Subcutaneous preadipocyte (primary cell): ENCODE measurements around the gene NEDD9.

GRCh38 chr6:11196211-11197343 lies 35.9 kb downstream of the NEDD9 start:
- CAGE, long polyA plus RNA, result no peak

GRCh38 chr6:11213297-11214158 lies 18.9 kb downstream of the NEDD9 start:
- CAGE, long polyA plus RNA, result no peak

- CAGE, long polyA plus RNA, result no peak
Measured at GRCh38 chr6:11225797-11226998, 6.3 kb downstream of the NEDD9 start.

DNA sequence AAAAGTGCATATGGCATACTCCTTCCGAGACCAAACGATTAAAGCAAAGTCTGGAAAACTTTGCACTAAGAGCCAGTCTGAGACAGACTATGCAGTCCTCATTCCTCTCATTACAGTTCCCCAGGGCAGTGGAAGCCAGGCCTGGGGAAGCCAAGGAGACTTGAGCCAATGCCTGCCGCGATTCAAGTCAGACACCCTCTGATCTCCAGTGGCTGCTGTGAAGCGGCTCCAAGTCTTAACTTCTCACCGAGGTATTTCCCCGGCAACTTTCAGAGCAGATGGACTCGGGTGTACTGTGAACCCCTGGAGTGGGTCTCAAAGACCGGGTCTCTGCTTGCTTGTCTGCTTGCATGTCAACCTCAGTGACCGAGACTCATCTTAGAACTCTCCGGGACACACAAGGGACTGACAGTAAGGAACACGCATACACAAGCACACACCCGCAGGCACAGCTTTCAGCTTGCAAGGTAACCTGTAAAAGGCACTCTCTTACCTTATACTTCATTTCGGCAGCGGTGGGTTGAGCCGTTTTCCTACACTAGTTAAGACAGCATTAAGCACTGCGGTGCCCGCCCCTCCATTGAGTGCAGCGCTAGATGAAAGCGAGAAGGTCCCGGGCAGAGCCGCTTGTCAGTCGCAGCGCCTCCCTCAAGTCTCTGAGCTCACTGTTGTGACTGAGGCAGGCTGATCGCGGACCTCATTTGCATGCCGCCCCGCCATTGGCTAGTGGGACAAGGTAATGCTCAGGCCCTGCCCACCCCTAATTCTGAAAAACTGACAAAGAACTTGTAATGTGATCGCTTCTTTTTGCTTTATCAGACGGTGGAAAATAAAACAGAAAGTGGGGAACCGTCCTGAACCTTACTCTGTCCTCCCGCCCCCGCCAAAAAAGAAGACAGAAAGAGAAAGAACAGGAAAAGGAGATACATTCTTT lies at the start of gene NEDD9:
Gene NEDD9 (minus strand): TSS at position 658 of the 934 bp plus-strand sequence.
- CAGE, long polyA plus RNA, result no peak

- CAGE, long polyA plus RNA, result no peak
Measured at GRCh38 chr6:11232945-11233631, 620 bp upstream of the NEDD9 start.

- CAGE, long polyA plus RNA, result no peak
Measured at GRCh38 chr6:11270279-11270907, 37.9 kb upstream of the NEDD9 start.

- CAGE, long polyA plus RNA, result no peak
Measured at GRCh38 chr6:11342001-11342391, 109.5 kb upstream of the NEDD9 start.

DNA sequence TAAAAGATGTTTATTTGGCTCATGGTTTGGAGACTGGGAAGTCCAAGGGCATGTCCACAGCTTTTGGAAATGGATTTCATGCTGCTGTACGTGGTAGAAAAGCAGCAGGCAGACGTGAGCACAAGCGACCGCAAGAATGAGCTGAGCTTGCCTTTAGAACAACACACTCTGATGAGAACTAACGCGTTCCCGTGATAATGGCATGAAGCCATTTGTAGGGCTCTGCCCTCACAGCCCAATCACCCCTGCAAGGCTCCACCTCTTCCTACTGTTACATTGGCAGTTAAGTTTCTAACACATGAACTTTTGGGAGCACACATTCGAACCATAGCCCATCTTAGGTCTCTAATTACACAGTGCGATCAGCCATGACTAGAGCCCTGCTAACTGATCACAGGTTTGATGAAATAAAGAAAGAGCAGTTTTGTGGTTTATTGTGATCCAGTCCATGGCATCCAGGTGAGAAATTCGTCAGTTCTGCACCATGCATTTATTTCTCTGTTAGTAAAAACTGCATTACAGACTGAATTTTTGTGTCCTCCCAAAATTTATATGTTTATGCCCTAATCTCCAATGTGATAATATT lies 107.4 kb upstream of the TMEM170B start:
- CAGE, long polyA plus RNA, result no peak

DNA sequence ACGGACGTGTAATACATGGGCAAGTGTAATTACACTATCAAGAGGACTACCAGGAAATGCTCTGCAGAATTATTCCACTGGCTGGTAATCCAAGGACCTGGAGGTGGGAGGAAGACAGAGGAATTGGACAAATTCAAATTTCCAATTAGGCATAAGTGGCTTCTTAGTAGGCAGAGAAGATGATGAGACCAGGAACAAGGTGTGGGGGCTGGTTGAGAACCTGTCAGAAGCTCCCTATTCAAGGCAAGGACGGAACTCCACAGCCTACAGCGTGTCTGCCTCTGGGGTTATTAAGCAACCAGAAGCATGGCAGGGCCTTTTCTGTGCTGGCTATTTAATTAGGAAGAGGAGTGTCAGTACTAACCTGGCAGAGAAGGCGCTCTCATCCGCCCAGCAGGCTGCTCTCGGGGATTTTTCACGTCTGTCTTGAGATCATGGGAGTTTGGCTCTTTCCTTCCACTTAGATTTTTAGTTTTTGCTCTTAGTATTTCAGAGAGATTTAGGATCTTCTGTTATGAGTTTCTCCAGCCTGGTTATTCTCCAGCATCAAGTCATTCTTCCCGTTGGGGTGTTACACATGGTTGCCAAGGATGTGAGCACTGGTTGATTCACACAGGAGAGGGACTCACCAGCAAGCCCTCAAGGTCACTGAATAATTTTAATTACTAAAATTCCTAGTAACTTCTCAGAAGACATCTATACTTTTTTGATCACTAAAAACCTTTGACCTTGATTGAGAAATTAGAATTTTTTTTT lies 23.9 kb downstream of the ADTRP start:
- CAGE, long polyA plus RNA, result no peak

GRCh38 chr6:11868257-11868718 lies 89.7 kb upstream of the ADTRP start:
- CAGE, long polyA plus RNA, result no peak

DNA sequence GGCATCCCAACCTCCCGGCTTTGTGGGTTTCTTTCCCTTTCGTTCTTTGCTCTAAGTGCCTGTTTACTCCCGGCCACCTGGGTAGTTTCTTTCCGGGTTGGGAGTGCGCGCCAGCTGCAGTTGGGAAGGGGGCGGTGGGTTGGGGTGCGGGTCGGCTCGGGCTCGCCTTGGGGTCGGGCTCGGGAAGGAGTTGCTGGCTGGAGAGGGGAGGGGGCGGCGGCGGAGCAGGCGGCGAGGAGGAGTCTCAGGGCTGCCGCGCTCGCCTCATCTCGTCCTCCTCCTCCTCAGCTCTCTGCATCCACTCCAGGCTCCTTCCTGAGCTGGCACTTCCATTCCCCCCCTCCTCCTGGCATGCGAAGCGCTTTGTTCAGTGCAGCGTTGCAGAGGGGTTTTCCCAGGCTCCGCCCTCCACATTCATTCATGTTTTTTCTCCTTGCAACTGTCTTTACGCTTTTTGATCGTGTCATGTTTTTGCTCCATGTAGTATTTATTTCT lies 810 bp downstream of the HIVEP1 start:
- CAGE, long polyA plus RNA, result no peak

DNA sequence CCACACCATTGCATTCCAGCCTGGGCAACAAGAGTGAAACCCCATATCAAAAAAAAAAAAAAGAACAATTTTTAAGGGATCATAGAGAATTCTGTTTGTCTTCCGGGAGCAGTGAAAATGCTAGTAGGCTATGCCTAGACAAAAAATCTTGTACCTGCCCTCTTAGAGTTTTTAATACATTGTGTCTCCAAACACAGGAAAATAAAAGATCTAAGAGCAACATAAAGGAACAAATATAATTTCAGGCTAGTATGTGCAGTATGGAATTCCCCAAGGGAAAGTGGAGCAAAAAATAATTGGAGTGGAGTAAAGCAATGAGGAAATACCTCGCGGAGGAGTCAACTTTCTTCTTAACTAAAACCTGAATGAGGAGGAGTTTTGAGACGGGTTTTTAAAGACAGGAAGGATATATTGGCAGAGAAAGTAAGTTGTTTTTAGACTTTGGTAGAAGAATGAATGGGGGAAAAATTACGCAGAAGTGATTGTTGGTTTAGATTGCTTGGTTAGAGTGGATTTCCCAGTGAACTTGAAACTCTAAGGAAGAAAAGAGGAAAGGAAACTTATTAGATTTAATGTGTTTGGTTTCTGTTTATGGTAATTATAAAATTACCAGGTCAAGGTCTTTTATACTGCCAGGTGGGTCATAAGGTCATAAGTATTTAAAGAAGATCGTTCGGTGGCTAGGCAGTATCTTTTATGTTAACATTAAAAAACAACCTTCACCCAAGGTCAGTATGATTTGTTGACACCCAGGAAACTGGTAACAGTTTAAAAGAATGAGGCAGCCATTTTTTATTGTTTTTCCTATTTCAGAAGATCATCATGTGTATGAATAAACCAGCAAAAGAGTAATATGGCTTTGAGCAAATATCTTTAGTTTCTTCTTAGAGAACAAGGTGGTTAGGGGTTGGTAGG lies 14.1 kb downstream of the HIVEP1 start:
- CAGE, long polyA plus RNA, result no peak

DNA sequence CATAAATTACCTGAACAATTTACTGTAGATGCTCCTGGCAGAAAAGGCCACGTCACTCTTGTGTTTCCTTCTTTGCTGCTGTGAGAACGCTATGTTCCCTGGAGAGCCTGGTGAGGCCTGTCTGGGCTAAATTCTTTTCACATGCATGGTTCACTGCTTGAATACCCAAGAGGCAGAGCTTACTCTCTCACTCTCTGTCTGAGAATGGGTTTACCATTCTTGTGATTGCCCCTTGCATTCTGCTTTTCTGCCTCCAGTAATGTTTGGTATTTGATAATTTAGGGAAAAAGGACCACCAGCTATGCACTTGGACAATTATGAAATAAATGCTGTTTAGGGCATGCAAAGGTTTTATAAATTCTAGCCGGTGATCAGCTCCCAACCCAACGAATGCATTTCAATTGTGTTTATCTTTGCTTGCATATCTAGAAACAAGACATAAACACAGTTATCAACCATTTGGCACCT lies 64.5 kb downstream of the EDN1 start:
- CAGE, long polyA plus RNA, result no peak

- CAGE, long polyA plus RNA, result no peak
Measured at GRCh38 chr6:13052961-13053819, 275.1 kb downstream of the TBC1D7 start.

DNA sequence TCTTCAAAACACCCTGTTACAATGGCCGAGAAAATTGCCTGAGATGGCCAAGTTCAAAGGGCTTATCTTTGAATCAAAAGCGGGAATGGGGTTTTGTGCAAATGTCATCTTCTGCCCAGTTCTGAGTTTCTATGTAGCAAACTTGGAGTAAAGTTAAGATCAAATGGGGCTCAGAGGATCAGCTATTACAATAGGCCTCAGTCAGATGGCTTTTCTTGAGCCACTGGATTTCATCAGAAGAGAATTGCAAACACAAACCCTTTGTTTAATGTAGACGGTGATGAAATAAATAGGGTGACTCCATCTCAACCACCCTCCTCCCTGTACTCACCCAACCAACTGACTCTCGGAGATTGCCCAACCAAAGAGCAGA lies 79.2 kb upstream of the TBC1D7 start:
- CAGE, long polyA plus RNA, result no peak

GRCh38 chr6:13415065-13415719 lies 72.2 kb downstream of the GFOD1 start:
- CAGE, long polyA plus RNA, result no peak

DNA sequence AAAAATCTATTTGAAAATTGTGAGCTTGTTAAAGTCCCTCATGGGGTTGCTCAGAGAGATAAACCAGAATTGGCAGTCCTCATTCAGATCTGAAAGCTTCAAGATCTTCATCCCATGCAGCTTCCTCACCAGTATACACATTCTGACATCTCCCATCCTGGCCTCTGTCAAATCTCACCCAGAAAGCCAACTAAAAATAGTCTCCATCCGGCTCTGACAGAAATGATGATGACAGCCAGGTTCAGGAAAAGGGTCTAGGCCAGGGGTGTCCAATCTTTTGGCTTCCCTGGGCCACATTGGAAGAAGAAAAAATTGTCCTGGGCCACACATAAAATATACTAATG lies 61.9 kb downstream of the GFOD1 start:
- CAGE, long polyA plus RNA, result no peak

DNA sequence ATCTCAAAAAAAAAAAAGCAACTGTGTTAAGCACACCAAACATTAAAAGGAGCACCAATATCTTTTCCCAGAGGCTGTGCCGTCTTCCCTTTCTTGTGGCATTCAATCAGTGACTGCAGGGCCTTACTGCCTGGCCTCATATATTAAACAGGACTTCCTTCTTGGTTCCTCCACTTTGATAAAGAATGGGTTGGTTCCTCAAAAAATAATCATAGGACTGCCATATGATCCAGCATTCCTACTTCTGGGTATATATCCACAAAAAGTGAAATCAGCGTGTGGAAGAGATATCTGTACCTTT lies 40.2 kb upstream of the GFOD1 start:
- CAGE, long polyA plus RNA, result no peak

- CAGE, long polyA plus RNA, result no peak
Measured at GRCh38 chr6:13548815-13549503, 25.4 kb upstream of the SIRT5 start.

GRCh38 chr6:13558773-13559249 lies 15.6 kb upstream of the SIRT5 start:
- CAGE, long polyA plus RNA, result no peak